Vermiform appendix (tissue), 1 donor: ENCODE measurements around a stretch of chr1.

DNA sequence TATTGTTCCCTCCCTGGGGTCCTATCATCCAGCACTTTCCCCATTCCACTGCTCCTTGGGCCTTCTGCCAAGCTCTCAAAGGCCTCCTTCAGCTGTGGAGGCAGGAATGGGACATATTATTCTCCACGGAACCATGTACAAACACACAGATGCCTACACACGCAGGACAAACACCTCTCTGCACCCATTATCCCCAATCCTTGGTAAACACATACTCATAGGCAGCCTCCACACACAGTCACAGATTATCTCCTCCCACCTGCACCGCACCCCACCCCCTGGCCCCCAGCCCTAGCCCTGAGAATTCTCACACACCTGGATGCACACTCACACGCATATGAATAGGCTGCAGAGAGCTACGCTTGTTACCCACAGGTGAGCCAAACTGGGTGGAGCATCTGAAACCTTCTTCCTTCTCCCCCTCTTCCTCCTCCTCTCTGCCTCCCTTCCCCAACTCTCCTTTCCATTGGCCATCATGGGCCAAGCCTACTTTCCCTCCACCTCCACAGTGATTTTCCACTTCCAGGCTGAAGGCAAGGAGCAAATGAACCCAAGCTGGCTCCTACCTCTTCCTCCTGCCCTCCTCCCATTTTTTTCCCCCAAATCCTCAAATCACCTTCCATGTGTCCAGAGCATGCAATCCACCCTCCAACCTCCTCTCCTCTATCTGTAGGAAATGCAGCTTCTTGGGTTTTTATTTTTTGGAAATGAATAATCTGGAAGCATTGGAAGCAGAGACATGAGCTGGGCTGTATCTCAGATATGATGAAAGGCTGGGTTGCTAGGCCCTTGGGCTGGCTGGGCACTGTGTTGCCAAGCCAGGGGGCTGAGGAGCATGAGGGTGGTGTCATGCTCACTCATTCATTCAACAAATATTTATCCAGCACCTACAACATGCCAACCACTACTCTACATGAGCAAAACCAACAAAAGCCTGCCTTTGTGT, 11.4 kb downstream of the TAGLN2 start:
- PRO-cap = unidirectional peak, minus-strand start at position 442 of the sequence; bidirectional peak, plus-strand start outside the sequence, minus-strand start at position 837 of the sequence

GRCh38 chr1:159921875-159922819, 3.2 kb downstream of the TAGLN2 start:
- PRO-cap = no peak

DNA sequence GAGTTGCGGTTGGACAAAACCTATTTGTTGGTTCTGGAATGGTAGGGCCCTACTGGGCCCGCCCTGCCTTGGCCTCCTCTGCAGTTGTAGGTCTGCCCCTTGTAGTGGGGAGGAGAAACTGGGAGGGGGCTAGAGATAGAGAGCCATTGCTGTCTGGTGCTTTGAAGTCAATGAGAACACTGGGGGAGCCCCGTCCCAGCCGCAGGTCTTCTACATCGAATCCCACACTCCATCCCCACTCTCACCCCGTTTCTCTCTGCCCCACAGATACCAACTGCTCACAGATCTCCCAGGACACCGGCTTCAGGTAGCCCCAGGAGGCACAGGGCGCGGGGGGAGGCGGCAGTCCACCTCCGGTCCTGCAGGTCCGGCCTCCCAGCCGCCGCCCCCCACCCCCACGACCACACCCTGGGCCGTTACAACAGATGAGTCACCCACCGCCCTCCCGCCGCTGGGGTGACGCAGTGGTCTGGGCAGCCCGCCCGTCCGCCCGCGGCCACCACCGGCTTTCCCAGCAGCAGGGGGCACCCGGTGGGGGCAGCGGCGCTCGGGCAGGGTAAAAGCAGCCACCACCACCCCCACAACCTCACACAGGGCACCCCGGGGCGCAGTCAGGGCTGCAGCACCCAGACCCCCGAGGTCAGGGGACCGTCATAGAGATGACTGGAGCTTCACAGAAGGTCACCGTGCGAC, 949 bp downstream of the TAGLN2 start:
- PRO-cap = bidirectional peak, plus-strand start at position 173 of the sequence, minus-strand start at position 80 of the sequence; bidirectional peak, plus-strand start at position 589 of the sequence, minus-strand start at position 384 of the sequence

GRCh38 chr1:160046409-160047081, 14.8 kb upstream of the PIGM start:
- PRO-cap = no peak

DNA sequence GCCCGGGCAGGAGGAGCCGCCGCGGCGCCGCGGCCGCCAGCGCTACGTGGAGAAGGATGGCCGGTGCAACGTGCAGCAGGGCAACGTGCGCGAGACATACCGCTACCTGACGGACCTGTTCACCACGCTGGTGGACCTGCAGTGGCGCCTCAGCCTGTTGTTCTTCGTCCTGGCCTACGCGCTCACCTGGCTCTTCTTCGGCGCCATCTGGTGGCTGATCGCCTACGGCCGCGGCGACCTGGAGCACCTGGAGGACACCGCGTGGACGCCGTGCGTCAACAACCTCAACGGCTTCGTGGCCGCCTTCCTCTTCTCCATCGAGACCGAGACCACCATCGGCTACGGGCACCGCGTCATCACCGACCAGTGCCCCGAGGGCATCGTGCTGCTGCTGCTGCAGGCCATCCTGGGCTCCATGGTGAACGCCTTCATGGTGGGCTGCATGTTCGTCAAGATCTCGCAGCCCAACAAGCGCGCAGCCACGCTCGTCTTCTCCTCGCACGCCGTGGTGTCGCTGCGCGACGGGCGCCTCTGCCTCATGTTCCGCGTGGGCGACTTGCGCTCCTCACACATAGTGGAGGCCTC, 2.8 kb downstream of the KCNJ9 start:
- PRO-cap = no peak

GRCh38 chr1:160084642-160085373, 3.5 kb downstream of the KCNJ9 start:
- PRO-cap = no peak

DNA sequence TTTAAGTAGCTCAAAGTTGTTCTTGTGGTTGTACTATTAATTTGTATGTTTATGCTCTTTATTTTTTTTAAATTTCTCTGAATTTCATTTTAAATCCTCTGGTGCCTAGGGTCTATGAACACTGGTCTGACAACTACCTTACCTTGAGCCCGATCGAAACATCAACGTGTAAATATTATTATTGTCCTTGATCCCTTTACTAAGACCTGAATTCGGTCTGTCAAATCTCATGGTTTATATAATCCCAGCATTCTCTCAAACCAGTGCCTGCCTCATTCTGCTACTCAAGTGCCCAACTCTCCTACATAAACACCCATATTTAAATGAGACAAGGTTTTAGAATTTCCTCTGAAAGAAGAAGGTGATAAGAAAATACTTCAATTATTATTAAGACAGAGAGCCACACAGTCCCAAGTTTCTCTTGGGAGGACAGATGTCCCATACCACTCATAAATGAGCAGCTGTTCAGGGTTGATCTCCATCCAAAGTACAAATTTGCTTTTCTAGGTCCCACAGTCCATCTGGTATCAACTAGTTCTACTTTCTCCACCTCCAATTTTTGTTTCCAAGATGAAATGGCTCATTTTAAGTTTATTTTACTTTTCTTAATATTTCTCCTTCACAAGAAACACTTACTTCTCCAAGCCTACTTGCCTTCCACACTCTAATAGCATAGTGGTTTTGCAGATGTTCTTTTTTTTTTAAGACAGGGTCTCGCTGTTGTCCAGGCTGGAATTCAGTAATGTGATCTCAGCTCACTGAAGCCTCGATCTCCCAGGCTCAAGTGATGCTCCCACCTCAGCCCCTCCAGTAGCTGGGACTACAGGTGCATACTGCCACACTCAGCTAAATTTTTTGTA, 11.3 kb downstream of the DCAF8 start:
- PRO-cap = no peak

DNA sequence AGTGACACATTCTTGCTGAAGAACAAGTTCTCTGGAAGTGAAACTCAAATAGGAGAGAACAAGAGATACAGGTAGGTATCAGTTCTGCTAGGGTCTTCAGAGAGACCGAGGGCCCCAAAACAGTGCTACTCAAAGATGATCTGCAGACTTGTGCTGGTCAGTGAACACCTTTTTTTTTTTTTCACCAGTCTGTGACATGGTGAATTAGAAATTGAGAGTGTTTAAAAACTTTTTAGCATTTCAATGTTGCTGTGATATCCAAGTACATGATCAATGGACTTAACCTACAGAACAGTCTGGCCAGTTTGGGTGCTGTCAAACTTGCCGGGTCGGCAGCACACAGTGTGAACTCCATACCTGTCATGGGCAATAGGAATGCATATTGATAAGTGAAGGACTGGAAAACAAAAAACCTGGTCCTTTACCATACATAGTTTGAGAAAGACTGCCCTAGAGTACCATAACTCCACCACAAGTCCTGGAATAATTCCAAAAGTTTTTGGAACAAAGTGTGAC, 7.8 kb downstream of the PEX19 start:
- PRO-cap = no peak

GRCh38 chr1:160285944-160286736, 1.2 kb upstream of the PEX19 start:
- PRO-cap = no peak

DNA sequence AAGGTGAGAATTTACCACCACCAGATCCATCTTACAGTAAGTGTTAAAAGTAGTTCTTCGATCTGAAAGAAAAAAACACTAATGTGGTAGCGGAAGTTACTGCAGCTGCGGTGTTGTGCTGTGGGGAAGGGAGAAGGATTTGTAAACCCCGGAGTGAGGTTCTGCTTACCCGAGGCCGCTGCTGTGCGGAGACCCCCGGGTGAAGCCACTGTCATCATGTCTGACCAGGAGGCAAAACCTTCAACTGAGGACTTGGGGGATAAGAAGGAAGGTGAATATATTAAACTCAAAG, 25.9 kb downstream of the COPA start:
- PRO-cap = no peak

DNA sequence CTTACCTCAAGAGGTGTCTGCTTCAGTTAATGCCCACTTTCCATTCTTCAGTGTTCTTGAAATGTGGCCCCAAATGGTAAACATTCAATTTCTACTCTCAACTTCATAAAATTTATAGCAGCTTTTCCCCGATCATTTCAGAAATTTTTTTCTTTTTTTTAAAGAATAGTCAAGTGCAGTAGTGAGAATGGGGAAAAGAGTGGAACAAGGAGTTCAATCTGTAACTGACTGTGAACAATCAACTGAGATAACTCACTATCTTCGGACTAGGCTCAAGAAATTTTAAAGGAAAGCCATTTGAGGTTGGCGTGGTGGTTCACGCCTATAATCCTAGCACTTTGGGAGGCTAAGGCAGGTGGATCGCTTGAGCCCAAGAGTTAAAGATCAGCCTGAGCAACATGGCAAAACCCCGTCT, 17.1 kb downstream of the COPA start:
- PRO-cap = no peak

GRCh38 chr1:160521901-160522623, 993 bp downstream of the SLAMF6 start:
- PRO-cap = no peak

GRCh38 chr1:160629111-160629699, 17.6 kb downstream of the SLAMF1 start:
- PRO-cap = bidirectional peak, plus-strand start at chr1:160629542, minus-strand start at chr1:160629331

DNA sequence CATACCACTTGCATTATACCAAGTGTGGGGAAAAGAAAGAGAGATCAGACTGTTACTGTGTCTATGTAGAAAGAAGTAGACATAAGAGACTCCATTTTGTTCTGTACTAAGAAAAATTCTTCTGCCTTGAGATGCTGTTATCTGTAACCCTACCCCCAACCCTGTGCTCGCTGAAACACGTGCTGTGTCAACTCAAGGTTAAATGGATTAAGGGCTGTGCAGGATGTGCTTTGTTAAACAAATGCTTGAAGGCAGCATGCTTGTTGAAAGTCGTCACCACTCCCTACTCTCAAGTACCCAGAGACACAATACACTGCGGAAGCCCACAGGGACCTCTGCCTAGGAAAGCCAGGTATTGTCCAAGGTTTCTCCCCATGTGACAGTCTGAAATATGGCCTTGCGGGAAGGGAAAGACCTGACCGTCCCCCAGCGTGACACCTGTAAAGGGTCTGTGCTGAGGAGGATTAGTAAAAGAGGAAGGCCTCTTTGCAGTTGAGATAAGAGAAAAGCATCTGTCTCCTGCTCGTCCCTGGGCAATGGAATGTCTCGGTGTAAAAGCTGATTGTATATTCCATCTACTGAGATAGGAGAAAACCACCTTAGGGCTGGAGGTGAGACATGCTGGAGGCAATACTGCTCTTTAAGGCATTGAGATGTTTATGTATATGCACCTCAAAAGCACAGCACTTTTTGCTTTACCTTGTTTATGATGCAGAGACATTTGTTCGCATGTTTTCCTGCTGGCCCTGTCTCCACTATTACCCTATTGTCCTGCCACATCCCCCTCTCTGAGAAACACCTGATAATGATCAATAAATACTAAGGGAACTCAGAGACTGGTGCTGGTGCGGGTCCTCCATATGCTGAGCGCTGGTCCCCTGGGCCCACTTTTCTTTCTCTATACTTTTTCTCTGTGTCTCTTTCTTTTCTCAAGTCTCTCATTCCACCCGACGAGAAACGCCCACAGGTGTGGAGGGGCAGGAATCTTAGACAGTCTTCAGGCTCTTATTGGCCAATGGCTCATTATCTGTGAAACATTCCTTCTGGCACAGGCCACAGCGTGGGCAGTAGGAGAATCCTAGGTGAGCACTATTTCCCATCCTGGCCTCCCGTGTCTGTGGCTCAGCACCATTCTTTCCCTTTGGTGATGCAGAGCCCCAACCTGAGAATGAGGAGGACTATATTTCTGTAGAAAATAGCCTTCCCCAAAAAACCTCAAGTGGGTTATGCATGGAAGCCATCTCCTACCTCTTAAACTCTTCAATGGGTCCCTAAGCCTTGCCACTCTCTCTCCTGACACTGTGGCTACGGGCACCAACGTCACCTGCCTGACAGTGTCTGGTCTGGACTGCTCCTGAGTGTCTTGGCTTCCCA, 5.8 kb upstream of the SLAMF1 start:
- PRO-cap = no peak

GRCh38 chr1:160684804-160685262, 26.8 kb downstream of the CD48 start:
- PRO-cap = no peak

GRCh38 chr1:160707333-160708158, 4.1 kb downstream of the CD48 start:
- PRO-cap = no peak

DNA sequence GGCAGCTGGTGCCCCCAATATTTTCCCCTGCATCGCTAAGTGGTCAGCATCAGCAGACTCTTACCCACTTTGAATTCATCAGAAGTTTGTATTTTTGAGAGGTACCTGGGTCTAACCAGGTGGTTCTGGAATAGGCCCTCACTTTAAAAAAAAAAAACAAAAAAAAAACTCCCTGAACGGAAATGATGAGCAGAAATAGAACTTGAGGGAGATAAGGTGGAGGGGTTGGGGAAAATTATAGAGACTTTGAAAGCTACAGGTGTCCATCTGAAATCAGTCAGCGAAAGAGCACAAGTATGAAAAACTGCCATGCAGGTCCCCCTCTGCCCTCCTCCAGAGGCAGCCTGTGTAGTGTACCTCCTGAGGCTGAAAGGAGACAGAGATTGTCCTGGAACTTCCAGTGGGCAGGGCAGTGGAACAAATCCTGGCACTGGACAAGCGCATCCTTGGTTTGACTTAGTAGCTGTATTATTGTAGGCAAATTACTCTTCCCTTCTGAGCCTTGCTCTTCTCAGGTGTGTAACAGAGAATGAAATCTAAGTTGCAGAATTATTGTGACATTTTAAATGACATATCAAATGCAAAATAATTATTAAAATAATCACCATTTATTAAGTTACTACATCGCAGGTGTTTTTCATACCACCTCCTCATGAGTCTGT, 1.2 kb downstream of the SLAMF7 start:
- PRO-cap = no peak

- PRO-cap = no peak
Measured at GRCh38 chr1:160951217-160951880, 3.3 kb downstream of the ITLN2 start.

GRCh38 chr1:161068880-161069516, 693 bp downstream of the ARHGAP30 start:
- PRO-cap = no peak

DNA sequence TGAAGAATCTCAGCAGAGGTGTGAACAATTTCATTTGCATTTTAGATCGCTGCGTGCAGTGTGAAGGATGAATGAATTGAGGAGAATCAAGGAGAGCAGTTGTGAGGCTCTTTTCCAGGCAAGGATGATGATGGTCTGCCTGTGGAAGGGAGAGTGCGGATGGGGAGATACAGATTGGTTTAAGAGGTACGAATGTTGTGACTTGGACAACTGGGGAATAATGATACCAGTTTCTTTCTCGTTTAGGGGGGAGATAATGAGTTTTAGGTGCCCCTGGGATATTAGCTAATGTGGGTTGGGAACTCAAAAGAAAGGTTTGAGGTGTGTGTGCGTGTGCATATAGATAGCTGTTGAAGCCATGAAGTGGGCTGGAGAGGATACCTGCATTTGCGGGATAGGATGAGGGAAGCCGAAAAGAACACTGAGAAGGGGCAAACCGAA, 954 bp upstream of the DEDD start:
- PRO-cap = no peak